Metastatic Breast Carcinoma in the Brain (tissue), 10 donors: ENCODE measurements around the genes JHY, OR10D3 and PUS3.

DNA sequence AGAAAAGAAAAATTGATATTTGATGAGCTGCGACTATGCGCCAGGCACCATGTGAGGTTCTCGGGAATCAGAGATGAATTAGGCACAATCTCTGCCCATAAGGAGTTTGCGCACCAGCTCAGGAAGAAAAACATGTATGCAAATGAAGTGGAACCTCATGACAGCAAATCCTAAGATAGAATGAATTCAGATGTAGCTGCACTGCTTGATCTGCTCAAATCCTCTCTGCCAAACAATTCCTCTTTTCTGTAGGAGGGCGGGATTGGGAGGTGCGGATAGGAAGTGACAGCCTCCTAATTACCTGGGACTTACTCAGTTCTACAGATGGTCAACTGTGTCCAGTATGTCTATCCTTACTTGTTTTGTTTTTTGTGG is 13.8 kb downstream of the CRTAM start:
- PRO-cap, 10 experiments: no peak in any of the 10 experiments

- PRO-cap, 10 experiments: peak in 9 of 10 experiments; most common plus-strand start chr11:122882901 (in 2); most common minus-strand start chr11:122883520 (in 8)
These were observed at the start of gene JHY for GRCh38 chr11:122882470-122883714. Gene JHY (plus strand): TSS chr11:122882759.

DNA sequence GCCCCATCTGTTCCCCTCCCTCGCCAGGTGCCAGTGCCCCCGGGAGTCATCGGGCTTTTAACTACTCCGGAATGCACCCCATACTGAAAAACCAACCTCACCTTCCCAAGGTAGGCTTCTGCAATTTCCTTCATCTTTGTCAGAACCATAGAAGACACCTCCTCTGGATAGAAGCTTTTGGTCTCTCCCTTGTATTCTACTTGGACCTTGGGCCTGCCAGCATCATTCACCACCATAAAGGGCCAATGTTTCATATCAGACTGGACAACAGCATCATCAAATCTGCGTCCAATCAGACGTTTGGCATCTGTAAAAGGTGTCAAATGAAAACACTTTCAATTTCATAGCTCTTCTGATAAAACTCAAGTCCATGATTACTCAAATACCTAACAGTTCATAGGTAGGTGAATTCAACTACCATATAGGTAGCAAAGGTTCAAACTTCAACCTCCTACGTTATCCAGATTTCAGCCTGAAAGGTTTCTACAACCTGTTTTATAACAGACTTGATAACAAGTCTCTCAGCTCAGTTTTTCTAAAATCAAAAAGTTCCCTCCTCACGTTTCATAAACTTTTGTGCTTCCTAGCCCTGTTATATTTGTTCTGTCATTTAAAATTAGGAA is 1.3 kb downstream of the HSPA8 start:
- PRO-cap, 10 experiments: no peak in any of the 10 experiments

GRCh38 chr11:123065499-123066379 is 3.8 kb upstream of the HSPA8 start:
- PRO-cap, 10 experiments: no peak in any of the 10 experiments

- PRO-cap, 10 experiments: no peak in any of the 10 experiments
These were observed 12.8 kb upstream of the HSPA8 start for GRCh38 chr11:123074676-123075105.

GRCh38 chr11:123194300-123194663 is 766 bp downstream of the CLMP start:
- PRO-cap, 10 experiments: no peak in any of the 10 experiments

GRCh38 chr11:124183168-124183539 is at the start of gene OR10D3:
Gene OR10D3 (plus strand): TSS chr11:124183345.
- PRO-cap, 10 experiments: no peak in any of the 10 experiments

DNA sequence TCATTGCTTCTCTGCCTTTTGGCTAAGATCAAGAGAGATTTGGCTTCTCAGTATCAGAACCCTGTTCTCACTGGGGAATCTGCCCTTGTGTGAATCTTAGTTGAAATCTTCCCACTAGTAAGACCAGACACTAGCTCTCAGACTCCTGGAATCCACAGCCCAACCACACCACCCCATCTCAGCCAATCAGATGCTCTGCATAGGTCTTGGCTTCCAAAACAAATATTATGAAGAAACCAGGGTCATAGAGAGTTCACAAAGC is 5.5 kb downstream of the OR8B12 start:
- PRO-cap, 10 experiments: no peak in any of the 10 experiments

DNA sequence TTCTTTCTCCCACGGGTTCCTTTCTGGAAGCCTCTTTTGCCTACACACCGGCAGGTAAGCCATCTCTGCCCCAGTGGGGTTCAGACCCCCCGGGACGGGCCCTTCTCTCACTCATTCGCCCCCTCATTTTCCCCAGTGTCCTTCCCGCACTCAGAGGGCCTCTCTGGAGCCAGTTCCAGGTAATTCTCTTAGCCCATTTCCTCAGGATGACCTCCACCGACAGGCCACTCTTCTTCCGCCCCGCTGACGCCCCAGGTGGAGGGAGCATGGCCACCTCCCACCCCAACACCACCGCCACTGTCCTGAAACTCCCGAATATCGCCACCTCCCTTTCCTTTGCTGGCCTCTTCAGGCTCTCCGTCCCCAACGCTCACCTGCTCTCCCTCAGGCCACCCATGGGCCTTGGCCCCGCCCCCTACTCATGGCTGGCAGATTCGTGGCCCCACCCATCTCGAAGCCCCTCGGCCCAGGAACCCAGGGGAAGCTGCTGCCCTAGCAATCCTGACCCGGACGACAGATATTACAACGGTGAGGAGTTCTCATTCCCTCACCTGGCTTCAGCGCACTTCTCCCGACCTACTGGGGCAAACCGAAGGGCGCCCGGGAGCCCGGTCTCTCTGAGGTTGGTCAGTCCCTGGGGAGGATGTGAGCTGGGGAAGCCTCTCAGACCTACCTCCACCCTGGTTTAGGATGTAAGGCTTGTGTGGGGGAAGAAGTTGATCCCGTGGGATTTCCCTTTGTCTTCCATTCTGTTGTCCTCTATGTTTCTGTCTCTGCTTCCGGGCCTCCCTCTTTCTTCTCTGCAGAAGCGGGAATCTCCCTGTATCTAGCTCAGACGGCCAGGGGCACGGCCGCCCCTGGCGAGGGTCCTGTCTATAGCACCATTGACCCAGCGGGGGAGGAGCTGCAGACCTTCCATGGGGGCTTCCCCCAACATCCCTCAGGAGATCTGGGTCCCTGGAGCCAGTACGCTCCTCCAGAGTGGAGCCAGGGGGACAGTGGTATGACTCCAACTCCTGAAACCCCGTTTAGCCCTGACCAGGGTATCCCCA is 12.2 kb downstream of the ROBO3 start:
- PRO-cap, 10 experiments: no peak in any of the 10 experiments

- PRO-cap, 10 experiments: no peak in any of the 10 experiments
These were observed 13.7 kb downstream of the ROBO3 start for GRCh38 chr11:124878704-124879464.

DNA sequence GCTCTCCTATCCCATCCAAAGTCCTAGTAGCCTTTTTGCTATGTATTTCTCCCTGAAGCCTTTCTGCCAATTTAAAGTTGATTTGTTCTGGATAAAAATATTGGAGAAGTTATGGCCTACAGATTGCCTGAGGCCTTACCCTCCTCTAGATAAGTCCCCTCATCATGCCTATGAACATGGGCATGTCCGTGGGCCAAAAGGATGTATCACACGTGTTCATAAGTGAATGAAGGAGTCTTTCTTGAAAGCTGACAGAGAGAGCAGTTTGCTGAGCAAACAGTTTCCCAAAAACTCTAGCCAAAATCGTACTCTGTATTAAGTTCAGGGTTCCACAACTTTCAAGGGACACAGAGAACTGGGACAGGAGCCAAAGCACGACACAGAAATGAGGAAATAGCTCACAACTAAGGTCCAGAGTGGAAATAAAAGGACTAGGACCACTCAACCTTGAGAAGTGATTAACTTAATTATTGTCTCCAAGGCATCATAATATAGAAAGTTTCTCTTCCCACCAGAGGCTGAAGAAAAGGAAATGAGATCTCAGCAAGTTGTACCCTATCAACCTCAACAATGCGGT is 6.6 kb downstream of the HEPACAM start:
- PRO-cap, 10 experiments: no peak in any of the 10 experiments

- PRO-cap, 10 experiments: no peak in any of the 10 experiments
These were observed 110.7 kb downstream of the FEZ1 start for GRCh38 chr11:125385312-125385733.

- PRO-cap, 10 experiments: peak in 1 of 10 experiments; most common plus-strand start chr11:125408584 (in 1)
These were observed 87.8 kb downstream of the FEZ1 start for GRCh38 chr11:125408151-125408861.

DNA sequence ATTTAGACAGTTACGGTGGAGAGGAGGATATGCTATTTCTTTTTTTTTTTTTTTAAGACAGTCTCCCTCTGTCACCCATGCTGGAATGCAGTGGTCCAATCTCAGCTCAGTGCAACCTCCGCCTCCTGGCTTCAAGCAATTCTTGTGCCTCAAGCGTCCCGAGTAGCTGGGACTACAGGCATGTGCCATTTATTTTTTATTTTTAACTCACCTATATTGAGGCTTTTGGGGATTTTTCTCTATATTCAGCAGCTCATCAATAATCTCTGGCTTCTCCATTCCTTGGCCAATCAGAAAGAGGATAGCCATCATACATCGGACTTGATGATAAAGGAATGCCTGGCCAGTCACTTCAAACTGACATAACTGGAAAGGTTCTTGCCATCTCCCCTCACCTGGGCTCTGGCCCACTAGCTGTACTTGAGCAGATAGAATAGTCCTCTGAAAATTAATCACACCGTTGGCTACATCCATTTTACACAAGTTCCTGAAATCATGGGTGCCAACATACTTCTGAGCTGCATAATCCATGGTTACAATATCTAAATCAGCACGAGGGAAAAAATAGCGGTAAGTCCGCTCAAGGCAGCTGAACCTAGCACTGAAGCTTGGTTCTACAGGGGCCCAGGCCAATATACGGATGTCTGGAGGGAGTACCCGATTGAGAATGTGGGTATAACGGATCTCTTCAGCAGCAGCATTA is 7.7 kb downstream of the HYLS1 start:
- PRO-cap, 10 experiments: no peak in any of the 10 experiments

- PRO-cap, 10 experiments: peak in 10 of 10 experiments; most common plus-strand start chr11:125903328 (in 2); most common minus-strand start chr11:125903142 (in 5)
These were observed at the start of gene PUS3 for GRCh38 chr11:125902649-125903440. Gene PUS3 (minus strand): TSS chr11:125903206.

DNA sequence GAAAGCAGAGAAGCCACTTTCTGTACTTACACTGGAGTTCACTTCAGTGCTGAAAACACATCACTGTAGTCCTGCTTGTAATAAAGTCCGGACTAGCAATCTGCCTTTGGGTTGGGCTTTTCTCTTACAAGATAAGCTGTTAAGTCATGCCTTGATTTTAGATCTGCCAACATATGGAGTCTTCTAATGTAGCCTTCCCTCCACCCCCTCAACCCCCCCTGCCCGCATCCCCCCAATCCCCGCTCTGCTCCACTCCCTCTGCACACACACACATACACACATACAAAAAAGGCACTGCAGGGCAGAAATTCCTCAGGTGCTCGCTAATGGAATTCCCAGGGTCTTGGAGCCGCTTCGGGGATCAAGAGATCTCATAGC is 3.4 kb downstream of the CDON start:
- PRO-cap, 10 experiments: no peak in any of the 10 experiments

DNA sequence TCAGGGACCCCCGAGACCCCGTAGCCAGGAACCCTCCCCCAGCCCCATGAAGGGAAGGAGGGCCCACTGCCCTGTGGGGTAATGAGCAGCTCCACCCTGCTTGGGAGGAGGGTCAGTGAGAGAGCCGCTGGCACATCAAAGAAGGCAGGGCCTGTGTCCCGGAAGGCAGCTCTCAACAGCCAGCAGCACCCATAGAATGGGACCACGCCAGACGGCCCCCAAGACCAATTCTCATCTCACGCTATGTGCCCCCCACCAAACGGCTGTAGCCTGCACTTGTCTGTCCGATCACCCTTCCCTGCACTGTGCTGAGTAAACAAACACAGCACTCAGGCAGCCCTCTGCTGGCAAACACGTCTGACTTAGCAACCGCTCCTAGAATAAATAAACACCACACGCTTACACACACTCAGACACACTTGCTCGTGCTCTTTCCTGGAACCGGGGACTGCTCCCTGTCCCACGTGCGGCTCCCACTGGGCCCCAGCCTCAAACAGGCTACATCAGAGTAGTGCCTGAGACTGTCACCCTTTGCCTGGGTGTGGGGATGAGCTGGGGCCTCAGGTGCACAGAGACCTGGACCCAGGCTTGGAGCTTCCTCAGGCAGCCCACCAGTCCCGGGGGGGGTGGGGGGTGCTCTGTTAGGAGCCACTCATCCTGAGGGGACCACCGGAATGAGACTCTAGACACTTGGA is 53.2 kb upstream of the CDON start:
- PRO-cap, 10 experiments: peak in 10 of 10 experiments; most common plus-strand start position 506 of the sequence (in 2); most common minus-strand start position 307 of the sequence (in 7)

DNA sequence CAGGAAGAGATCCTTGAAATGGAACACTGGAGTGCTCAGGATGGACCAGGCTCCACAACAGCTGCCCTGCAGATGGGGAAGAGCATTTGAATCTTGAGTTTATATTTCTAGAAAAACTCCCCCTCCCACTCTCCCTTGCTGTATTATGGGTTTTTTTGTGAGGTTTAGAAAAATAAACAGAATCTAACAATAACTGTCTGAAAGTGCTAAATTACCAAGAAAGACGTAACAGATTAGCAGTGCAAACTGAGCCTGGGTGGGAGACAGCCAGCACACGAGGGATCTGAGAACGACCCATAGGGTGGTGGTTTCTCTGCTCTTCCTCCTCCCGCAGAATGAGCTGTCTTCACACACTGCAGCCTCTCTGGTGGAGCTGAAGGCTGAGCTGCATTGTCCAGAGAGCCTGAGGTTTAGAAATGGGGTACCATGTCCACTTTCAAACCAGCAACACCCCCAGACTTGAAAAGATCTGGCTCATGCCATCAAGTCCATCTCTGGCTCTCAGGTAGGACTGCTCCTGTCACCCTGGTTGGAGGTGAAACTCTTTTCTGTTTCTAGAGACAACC is 61.8 kb upstream of the CDON start:
- PRO-cap, 10 experiments: no peak in any of the 10 experiments

GRCh38 chr11:126260055-126260704 is 8.5 kb downstream of the SRPRA start:
- PRO-cap, 10 experiments: no peak in any of the 10 experiments

DNA sequence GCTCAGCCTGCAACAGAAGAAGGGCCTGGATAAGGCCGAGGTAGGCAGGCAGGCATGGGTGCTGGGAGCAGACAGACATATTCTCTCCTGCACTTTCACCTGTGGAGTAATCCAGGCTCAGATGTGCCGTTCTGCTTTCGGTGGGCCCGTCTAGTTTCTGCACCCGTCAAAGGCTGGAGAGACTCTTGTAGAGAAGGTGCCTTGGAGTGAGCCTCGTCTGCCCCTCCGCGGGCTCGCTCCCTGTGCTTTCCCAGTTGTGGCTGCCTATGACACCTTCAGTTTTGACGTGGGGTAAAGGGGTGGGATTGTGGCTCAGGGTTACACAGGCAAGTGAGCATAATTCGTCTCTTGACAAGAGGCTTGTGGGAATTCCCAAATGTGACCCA is 16.3 kb upstream of the ST3GAL4 start:
- PRO-cap, 10 experiments: peak in 1 of 10 experiments; most common minus-strand start position 256 of the sequence (in 1)